ENCODE measurements around a stretch of chr5.

DNA sequence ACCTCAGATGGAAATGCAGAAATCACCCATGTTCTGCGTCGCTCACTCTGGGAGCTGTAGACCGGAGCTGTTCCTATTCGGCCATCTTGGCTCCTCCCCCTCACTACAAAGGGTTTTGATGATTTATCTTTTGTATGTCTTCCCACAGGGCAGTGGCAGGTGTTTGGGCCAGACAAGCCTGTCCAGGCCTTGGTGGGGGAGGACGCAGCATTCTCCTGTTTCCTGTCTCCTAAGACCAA is 9.4 kb downstream of the BTNL8 start:
- PRO-cap, result no peak

DNA sequence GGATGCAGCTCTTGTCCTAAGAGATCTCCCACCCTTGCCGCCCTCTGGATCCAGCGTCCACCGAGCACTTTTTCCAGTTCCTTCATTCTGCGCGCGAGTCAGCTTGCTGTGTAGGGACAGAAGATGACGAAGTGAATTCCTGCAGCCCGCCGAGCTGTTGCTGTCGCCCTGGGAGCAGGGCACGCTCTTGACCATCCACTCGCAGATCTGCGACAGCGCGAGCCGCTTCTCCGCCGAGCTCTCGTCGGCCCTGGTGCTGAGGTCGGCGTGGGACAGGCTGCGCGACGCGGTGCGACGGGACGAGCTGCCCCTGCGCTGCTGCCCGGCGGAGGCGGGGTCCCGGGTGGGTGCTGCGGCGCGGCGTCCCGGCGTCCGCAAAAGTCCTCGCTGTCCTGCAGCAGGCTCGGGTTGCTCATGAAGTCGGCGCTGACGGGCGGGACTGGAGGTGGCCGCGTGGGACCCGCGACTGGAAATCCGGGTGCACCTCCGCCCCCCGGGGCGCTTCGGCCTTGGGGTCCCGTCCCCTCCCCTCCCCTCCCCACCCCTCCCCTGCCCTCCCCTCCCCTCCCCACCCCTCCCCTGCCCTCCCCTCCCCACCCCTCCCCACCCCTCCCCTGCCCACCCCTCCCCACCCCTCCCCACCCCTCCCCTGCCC is 30.5 kb downstream of the OR2V1 start:
- PRO-cap, result unidirectional peak, minus-strand start at position 383 of the sequence

- PRO-cap, result unidirectional peak, plus-strand start at chr5:181184333
Observed at GRCh38 chr5:181183969-181184502, 21.0 kb downstream of the TRIM7 start.

DNA sequence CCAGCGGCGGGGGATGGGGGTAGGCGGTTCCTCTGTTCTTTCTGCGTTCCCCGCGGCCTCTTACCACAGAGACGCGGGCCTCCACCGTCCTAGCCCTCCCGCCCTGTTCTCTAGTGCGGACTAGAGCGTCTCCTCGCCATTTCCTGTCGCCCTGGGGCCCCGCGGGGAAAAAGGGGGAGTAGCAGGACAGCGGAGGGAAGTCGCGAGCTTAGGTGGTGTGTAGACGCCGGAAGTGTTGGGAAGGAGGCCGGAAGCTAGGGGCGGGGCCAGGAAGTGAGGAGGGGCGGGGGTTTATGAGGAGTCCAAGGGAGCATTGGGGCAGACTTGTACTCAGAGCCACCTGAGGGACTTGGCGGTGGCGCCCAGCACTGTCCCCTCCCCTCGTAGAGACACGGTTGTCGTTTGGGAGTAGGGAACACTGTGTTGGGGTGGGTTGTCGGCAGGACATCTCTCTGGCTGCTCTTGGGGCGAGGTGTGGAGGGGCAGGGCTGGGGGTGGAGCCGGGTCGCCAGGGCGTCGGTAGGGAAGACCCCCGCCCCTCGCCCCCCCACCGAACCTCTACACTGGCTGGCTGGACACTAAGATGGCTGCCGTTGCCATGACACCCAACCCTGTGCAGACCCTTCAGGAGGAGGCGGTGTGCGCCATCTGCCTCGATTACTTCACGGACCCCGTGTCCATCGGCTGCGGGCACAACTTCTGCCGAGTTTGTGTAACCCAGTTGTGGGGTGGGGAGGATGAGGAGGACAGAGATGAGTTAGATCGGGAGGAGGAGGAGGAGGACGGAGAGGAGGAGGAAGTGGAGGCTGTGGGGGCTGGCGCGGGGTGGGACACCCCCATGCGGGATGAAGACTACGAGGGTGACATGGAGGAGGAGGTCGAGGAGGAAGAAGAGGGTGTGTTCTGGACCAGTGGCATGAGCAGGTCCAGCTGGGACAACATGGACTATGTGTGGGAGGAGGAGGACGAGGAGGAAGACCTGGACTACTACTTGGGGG is 635 bp downstream of the TRIM41 start:
- PRO-cap, result bidirectional peak, plus-strand start at position 272 of the sequence, minus-strand start at position 115 of the sequence

- PRO-cap, result no peak
Observed at GRCh38 chr5:181260356-181261022, 454 bp downstream of the TRIM52 start.